Measurements from ENCODE around the genes TFDP2, CHST2 and PLSCR2.

DNA sequence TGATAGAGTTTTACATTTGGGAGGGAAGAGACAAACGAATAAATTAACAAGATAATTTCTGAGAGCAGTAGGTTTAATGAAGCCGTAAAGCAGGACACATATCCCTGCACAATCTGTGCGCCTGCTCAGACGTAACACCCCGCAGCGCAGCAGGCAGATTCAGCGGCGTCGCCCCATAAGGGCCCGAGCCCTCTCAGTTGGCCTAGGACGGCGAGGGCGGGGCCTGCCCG, 261 bp upstream of the RNF7 start:
- PRO-cap, 10 experiments: peak in 10 of 10 experiments; most common minus-strand start position 170 of the sequence (in 7)

DNA sequence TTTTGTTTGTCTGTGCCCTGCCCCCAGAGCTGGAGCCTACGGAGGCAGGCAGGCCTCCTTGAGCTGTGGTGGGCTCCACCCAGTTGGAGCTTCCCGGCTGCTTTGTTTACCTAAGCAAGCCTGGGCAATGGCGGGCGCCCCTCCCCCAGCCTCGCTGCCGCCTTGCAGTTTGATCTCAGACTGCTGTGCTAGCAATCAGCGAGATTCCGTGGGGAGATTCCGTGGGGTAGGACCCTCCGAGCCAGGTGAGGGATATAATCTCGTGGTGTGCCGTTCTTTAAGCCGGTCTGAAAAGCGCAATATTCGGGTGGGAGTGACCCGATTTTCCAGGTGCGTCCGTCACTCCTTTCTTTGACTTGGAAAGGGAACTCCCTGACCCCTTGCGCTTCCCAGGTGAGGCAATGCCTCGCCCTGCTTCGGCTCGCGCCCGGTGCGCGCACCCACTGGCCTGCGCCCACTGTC, 613 bp upstream of the GRK7 start:
- PRO-cap, 10 experiments: peak in 1 of 10 experiments; most common plus-strand start position 201 of the sequence (in 1); most common minus-strand start position 67 of the sequence (in 1)

- PRO-cap, 10 experiments: peak in 1 of 10 experiments; most common plus-strand start chr3:141929666 (in 1)
These were observed 53.1 kb downstream of the ATP1B3 start for GRCh38 chr3:141929374-141930091.

DNA sequence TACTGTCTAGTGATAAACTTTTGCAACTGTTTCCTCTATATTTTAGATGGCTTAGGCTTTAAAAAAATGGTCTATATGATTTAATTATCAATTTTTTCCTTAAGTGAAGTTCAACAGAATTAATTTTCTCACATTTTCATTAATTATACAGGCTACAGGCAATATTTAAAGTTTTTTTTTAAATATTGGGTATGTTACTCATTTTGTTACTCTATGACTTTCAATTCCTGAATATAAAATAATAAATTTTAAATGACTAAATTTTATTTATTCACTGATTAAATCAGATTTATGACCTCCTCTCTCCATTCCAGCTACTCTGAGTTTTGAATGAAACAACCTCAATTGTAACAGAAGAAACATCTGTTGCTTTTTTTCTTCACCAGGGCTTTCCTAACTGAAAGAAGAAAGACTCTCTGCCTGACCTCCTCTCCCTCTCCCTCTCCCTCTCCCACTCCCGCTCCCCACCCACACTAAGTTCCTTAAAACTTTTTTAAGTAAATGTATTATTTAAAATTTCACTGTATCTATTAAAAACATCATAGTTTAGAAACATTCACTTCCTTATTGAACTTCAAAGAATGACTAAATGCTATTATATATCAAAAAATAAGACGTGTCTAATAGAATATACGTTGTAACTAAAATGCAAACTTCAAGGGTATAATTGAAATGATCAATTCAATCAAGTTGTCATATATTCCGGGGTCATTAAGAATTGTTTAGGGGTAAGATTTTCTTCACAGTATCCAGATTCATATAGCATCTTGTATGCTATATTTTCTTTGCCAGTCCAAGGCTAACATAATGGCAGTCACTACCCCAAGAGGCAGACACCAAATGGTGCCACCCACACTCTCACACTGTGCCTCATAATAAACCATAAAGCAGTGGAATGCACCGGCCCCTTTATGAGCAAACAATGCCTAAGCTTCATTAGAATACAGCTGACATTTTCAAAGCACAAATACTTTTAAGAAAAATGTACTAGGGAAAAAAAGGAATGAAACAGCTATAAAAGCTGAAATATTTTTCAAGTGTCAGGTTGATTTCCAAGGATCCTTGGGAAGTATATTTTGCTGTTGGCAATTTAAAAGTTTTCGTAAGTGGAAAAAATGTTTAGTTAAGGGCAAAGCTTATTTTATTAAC, 121.9 kb downstream of the TFDP2 start:
- PRO-cap, 10 experiments: peak in 2 of 10 experiments; most common plus-strand start position 878 of the sequence (in 1); most common minus-strand start position 845 of the sequence (in 1)

DNA sequence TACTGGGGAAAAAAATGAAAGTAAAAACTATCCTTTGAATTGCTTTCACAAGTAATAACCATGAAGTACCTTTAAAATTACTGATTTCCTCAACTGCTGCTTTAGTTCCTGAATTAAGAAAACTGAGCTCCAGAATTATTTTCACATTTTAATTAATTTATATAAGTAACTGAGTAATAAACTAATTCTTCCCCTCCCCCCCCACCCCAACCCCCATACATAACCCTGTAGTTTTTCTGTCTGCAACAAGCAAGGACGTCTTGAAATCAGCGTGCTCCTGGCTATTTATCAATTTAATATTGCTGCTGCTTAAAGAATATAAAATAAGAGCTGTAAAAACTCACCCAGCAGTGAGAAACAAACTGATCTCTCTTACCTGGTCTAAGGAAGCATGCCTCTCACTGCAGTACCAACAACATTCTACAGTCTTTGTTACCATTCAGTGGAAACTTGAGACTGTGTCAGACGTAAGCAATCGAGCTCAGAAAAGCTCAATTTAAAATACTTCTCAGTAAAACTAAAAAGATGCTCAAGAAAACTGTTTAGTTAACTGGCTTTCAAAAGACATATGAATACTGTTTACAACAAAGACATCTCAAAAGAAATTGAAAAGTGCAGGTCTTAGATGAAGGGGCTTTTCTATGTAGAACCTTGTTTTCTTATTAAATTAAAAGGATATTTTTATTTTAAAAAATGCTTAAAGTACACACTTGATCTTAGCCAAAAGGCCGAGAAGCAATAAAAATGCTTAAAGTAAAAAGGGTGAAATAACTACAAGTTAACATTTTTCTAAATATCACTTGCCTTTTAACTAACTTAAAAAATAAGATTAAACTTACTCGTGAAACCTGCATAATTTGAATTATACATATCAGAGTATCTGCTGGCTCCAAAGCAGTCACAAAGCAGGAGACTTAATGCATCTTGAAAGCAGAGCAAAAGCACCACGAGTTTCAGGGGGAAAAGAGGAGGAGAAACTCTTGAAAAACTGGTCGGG, 120.8 kb downstream of the TFDP2 start:
- PRO-cap, 10 experiments: peak in 8 of 10 experiments; most common minus-strand start position 422 of the sequence (in 6)

- PRO-cap, 10 experiments: no peak in any of the 10 experiments
These were observed 993 bp downstream of the TFDP2 start for GRCh38 chr3:142148374-142148727.

DNA sequence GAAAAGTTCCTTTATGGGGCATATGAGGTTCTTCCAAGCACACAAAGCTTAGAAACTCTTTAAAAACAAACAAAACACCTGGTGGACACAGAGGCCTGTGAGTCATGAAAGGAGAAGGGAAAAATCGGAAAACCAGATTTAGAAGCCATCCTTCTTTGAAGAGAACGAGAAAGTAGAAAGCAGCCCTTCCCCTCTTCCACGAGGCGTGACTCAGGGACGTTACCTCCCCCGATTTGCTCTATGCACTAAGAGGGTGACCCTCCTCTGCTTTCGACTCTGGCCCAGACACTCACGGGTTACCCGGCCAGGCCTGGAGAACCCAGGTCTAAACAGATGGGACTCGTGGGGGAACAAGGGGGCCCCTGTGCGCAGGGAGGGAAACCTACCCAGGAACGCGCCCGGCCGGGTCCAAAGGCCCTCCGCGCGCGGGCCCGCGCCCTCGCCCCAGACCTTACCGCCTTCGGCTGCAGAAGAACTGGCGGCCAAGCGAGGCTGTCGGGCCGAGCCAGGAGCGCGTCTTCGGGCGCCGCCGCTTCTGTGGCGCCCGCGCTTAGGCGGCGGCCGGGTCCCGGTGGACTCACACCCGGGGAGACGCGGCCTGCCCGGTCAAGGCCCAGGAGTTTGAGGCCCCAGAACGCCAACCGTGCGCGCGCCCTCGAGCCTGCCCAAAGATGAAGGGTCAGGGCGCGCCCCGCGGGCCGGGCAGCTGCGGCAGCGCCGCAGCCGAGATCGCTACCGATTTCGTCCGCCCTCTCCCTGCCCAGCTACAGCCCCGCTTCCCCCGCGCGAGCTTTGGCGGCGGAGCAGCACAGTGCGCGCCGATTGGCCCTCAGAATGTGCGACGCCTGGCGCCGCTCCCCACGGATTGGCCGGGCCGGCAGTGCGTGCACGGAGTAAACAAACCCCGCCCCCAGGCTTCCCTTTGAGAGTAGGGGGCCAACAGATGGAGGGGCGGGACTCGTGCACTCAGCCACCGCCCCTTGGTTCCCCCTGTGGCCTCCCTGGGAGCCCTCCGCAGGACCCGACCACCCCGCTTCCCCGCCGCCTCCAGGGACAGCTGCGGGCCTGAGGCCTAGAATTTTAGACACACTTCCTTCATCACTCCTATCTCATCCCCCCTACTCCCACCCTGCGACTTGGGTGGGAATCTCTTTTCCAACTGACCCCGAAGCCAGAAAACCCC, at the start of gene TFDP2:
Gene TFDP2 (minus strand): TSS at position 817 of the 1,183 bp plus-strand sequence.
- PRO-cap, 10 experiments: peak in 10 of 10 experiments; most common plus-strand start position 913 of the sequence (in 4); most common minus-strand start position 766 of the sequence (in 10)

- PRO-cap, 10 experiments: no peak in any of the 10 experiments
These were observed 10.7 kb upstream of the GK5 start for GRCh38 chr3:142236060-142236494.

DNA sequence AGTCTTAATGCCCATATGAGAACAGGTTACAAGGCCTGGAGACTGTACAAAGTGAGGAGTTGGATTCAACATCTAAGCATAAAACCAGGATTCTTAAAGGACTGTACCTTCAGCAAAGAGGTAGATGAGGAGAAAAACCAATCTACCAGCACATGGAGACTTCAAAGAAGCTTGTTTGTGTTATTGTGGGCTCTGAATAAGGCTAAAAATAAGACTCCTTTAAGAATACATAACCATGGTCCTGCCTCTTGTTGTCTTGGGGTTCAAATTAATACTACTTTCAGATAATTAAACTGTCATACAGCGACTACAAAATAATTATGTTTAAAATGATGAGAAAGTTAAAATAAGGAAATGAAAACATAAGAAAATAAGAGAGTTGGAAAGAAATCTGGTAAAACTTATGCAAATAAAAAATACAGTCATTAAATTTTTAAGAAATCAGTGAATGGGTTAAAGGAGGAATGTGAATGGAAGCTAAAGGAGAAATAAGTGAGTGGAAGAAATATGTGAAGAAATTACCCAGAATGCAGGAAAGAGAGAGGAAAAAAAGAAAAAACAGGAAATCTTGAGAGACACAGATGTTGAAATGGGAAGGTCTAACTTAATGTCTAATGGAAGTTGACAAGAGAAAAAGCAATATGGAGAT, 10.2 kb downstream of the TRPC1 start:
- PRO-cap, 10 experiments: no peak in any of the 10 experiments

DNA sequence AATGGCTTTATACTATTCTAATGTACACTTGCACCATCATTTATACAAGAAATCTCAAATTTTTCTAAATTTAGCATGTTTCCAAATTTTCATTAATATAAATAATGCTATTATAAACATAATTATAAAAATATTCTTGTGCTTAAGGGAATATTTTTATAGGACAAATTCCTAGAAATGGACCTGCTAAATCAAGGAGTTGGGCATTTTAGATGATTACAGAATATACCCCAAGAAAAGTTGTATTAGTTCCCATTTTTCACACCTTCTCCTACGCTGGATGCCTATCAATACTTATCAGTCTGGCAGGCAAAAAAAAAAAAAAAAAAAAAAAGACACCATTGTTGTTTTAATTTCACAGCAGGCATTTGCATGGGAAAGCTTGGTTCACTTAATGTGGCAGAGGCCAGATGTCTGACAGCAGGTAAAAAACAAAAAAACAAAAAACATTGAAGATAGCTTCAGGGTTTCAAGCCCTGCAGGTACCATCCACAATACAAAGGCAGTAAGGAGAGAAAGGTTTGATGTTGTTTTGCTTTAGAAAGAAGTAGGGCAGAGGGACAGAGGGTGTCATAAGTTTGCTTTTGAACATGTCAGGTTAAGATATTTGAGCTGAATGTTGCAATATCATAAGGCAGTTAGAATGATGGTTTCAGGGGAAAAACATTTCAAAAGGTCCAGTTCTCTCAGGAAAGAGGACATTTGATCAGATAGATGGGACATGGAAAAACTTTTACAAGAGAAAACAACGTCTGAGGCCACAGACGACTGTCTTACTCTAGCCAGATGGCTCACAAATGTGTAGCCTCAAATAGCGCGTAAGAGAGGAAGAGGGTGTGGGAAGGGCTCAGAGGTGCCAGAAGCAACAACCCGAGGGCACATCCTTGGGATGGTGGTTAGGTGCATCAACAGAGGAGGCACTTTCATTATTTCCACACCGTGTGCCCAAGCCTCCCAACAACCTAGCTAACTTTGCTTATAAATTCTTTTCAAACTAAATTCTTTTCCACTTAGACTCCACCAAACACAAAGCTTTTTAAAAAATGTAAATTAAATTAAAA, 25.8 kb downstream of the PCOLCE2 start:
- PRO-cap, 10 experiments: no peak in any of the 10 experiments

- PRO-cap, 10 experiments: no peak in any of the 10 experiments
These were observed 13.8 kb upstream of the U2SURP start for GRCh38 chr3:142987606-142987965.

DNA sequence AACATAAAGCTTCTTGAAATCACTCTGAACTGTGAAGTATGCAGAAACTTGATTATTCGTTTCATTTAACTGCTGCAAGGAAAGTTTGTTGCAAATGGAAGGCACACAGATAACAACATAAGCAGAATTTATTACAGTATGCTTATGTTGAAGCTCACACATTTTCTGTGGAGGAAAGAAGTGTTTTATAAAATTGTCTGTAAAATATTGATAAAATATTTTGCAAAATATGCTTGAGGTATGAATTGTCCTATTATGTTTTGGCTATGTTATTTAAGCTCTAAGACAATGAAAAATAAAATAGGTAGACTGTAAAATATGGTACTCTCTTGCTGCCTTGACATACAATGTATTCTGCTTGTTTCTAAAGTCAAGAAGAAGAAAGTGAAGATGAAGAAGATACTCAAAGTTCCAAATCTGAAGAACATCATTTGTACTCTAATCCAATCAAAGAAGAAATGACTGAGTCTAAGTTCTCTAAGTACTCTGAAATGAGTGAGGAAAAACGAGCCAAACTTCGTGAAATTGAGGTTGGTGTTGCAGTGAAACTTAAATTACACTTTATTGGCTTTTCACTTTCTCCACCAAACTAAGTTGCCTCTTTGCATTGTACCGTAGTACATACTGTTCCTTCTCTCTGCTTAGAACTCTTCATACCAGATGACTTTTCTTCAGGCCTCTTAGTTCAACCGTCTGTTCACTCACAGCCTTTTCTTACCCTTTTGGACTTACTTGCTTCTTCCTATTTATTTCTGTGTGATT, 41.6 kb downstream of the U2SURP start:
- PRO-cap, 10 experiments: no peak in any of the 10 experiments

DNA sequence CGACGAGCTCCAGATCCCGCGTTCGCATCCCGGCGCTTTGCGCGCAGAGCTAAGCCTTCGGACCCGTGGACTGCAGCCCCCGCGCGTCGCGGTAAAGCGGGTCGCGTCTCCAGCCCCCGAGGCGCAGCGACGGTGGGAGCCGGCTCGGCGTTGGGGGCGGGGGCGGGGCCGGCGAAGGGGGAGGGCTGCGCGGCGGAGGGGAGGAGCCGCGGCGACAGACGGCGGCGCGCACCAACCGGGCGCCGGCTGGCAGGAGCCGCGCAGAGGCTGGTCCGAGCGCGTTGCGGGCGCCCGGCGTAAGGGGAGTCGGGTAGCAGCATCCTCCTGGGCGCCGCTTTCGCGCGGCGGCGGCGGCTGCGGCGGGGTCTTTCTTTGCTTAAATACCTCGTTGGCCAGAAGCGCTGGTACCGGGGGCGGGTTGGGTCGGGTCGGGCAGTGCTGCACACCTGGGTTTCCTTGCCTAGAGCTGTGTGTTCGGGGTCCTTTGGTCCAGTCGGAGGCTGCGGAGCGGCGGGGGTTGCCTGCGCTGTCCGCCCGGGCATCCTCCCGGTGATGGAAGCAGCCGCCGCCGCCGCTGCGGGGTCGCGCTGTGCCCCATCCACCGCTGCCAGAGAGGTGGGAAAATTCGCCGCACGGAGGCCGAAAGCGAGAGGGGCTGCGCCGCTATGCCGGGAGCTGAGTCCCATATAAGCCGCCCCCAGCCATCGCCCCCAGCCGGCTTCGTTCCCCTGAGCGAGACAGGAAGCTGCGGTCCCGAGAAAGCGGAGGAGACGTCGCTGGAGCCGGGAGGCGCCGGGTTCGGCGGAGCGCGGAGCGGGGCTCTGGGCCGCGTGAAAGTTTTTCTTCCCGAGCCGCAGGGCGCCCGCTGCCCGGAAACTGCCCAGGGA, at the start of gene CHST2:
Gene CHST2 (plus strand): TSS at position 261 of the 887 bp plus-strand sequence.
- PRO-cap, 10 experiments: peak in 10 of 10 experiments; most common plus-strand start position 263 of the sequence (in 10); most common minus-strand start position 93 of the sequence (in 3)

DNA sequence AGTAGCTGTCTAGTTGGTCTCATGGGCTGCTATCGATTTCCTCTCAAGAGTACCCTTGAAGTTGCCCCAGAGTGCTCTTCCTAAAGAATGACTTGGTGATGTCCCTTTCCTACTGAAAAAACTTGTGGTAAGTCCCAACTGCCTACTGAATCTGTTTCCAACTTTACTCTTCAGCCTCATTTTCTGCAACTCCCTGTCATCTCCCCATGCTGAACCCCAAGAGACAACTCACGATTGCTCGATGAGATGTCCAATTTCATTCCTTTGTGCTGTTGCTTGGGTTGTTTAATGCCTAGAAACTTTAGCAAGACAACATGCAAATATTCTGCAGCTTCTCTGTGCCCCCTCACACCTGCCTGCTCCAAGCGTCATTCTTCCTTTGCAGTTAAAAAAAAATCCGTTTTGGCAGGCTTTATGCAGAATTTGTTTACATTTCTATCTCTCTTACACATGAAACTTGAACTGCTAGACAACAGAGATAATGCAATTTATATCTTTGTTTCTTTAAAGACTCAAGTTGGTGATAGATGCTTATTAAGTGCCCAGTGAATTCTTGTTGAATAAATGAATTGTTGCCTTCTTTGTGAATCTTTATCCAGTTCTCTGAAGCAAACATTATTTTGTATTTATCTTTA, 53.1 kb downstream of the CHST2 start:
- PRO-cap, 10 experiments: no peak in any of the 10 experiments

DNA sequence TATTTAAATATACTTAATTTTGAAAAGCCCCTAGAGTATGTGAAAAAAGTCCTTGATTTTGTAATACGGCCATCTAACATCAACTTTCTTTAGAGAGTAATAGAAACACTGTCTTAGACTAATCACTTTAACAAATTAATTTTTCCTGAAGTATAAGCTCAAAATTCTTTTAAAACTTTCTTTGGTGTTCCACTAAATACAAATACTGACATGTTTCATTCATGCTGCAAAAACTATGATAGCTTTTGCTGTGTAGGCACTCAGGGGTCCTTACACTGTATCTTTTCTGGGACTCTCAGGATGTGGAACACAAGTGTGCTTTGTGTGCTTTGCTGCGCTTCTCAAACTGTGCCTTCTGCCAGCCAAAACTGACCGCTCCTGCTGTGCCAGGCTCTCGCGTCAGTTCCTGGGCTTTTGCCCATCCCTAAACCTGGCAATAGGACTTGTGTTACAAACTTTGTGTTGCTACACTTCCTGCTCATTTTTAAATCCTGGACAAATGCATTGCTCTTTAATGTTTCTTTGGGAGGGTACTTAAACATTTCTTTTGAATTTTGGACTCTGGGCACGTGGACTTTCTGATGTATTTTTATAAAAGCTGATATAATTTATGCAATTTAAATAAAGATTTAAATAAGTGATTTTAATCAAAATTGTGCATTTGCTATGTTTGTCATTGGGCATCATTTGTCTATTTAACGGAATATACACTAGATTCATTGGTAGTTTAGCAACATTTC, 60.3 kb downstream of the DIPK2A start:
- PRO-cap, 10 experiments: peak in 1 of 10 experiments; most common minus-strand start position 343 of the sequence (in 1)

GRCh38 chr3:145409602-145410152, 751.3 kb downstream of the PLOD2 start:
- PRO-cap, 10 experiments: no peak in any of the 10 experiments

GRCh38 chr3:146093827-146094303, 67.1 kb downstream of the PLOD2 start:
- PRO-cap, 10 experiments: no peak in any of the 10 experiments

- PRO-cap, 10 experiments: no peak in any of the 10 experiments
These were observed 88.3 kb upstream of the PLSCR4 start for GRCh38 chr3:146339264-146339595.

DNA sequence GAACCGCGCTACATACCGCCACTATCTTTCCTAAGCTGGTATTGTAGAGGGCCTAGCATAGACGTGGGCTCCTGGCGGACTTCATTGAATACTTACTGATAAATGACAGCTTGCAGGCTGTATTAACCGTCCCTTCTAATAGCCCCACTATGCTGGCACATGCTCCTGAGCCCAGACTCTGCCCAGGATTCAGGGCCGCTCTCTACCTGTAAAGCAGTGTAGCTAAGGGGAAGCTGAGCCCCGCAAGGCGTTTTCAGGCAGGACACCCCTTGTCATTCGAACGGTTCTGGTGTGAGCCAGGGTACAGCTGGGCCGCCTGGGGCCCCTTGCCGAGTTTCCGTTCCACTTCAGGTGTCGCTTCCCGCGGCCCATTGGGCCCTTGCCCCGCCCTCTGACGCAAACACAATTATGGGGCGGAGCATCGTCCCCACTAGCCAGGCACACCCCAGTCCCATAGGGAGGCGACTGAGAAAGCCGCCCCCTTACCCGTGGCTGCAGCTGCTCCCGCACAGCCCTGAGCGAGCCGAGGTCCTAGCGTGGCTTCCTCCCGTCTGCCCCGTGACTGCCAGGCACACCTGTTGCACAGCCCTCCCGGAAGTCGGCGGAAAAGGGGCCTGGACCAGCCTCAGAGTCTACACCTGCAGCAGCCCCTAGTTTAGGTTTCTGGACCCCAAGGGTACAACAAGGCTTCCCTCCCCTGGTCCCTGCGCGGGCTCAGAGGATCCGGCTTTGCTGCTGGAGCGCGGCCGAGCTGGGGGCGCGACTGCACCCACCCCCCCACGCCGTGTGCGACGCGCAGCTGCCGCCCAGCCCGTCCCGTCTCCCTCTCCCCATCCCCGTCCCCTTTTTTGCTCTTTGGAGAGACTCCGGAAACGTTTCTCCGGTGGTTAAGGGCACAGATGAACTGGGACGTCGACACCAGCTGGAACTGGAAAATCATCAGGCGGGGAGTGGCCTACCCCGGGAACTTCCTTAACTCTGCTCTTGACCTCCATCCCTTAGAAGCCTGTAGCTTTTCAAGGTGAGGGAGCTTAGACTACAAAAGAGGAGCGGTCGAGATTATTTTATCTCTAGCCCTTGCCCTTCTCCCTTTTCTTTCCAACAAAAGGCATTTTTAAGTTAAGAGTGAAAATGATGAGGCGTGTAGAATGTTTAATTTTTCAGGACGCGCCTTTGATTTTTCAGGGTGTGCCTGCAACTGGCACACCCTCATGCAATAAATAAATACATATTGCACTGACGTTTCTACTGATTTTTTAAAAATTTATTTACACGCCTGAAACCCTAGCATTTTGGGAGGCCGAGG, at the start of gene PLSCR2:
Gene PLSCR2 (minus strand): TSS at position 553 of the 1,306 bp plus-strand sequence.
- PRO-cap, 10 experiments: peak in 7 of 10 experiments; most common plus-strand start position 509 of the sequence (in 5); most common minus-strand start position 930 of the sequence (in 4)

GRCh38 chr3:146497852-146498647, 28.7 kb upstream of the PLSCR2 start:
- PRO-cap, 10 experiments: peak in 2 of 10 experiments; most common plus-strand start chr3:146498105 (in 2)

Data from Metastatic Breast Carcinoma in the Brain (tissue), 10 donors.